Caco-2 (cell line): ENCODE data around the genes ALOX5, GDF10 and MAPK8.

DNA sequence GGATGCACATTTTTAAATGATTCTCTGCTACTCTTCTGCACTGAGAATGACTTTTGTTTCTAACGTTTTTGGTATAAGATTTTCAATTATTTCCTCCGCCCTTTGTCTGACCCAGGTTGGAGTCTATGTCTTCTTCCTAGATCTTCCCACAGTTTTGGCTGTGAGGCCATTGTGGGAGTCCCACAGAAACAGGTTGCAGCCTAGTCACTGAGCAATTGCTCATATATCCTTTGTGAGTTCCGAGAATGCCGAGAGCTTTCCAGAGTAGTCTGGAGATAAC, 167.9 kb upstream of the ZNF32 start:
- PRO-cap: no peak
- RRBS: no CpG with 5 or more reads among the region's 4 CpGs

DNA sequence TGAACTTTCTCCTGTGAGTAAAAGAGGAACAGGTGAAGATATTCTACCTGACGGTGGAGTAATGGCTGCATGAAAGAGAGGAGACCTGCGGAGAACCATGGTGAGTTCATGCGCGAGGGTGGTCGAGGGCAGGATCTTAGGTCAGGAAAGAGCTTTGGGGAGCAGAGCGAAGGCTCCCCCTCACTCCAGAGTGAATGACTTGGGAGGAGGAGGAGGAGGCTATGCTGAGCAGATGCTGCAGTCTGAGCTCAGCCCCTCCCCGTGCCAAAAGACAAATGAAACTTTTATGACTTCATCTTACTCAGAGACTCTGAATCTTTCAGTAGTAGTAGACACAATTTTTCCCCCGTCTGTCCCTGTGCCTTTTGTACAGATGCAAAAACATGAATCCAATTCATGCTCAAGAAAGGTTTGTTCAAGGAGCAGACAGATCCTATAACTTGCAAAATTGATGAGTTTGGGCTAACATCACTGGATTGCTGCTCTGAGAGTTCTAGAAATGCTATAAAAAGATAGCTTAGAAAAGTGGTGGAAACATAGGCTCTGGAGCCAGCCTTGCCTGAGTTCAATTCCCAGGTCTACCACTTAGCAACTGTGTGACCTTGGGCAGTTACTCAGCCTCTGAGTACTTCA, 173.9 kb upstream of the ZNF32 start:
- PRO-cap: no peak
- RRBS: no CpG with 5 or more reads among the region's 8 CpGs

- PRO-cap: no peak
- RRBS: no CpG with 5 or more reads among the region's 7 CpGs
Observed at GRCh38 chr10:43859114-43859572, 210.5 kb upstream of the ZNF32 start.

GRCh38 chr10:44863931-44864525, 47.1 kb upstream of the TMEM72 start:
- PRO-cap: unidirectional peak, plus-strand start at chr10:44864289; unidirectional peak, plus-strand start at chr10:44864332
- RRBS: no CpG with 5 or more reads among the region's 18 CpGs

DNA sequence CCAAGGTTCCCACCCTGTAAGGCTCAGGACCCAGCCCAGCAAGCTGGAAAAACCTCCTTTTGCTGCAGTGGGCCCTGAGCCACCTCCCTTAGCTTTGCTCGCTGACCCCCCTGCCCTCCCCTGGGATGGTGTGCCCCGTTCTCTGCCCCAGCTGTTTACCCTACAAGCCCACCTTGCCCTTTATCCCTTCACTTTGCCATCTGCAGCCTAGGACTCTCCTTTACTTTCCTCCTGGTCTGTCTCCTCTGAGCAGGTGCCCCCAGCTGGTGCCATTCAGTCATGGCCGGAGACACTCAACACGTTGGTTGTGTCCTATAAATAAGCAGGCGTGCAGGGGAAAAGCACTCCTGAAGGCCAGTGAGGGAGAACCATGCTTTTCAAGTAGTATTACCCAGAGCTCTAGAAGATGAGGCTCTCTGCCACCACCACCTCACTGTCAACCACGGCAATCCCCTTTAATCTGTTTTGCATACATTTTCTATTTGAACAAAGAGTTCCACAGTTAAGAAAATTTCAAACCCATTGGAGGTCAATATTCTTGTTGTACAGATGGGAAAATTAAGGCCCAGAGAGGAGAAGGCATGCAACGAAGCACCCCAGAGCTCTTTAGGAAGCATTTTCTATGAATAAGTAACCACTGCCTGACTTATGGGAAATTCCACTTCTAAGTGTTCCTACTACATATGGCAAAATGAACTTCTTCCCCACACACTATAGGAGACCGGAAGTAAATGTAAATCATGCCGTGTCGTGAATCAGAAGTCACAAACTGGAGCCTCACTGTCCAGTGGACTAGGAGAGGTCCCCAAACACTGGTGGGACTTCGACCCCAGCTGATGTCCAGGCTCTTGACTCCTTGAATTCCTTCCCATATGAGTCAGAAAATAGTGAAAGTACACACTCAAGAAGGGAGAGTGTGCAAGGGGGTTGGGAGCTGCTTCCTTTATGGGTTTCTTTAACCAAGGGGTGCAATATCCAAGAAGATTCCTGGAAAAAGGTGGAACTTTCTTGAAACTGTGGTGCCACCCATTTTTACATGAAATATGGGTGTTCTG, 6.3 kb downstream of the RASSF4 start:
- PRO-cap: bidirectional peak, plus-strand start at position 898 of the sequence, minus-strand start at position 771 of the sequence
- RRBS: no CpG with 5 or more reads among the region's 11 CpGs

DNA sequence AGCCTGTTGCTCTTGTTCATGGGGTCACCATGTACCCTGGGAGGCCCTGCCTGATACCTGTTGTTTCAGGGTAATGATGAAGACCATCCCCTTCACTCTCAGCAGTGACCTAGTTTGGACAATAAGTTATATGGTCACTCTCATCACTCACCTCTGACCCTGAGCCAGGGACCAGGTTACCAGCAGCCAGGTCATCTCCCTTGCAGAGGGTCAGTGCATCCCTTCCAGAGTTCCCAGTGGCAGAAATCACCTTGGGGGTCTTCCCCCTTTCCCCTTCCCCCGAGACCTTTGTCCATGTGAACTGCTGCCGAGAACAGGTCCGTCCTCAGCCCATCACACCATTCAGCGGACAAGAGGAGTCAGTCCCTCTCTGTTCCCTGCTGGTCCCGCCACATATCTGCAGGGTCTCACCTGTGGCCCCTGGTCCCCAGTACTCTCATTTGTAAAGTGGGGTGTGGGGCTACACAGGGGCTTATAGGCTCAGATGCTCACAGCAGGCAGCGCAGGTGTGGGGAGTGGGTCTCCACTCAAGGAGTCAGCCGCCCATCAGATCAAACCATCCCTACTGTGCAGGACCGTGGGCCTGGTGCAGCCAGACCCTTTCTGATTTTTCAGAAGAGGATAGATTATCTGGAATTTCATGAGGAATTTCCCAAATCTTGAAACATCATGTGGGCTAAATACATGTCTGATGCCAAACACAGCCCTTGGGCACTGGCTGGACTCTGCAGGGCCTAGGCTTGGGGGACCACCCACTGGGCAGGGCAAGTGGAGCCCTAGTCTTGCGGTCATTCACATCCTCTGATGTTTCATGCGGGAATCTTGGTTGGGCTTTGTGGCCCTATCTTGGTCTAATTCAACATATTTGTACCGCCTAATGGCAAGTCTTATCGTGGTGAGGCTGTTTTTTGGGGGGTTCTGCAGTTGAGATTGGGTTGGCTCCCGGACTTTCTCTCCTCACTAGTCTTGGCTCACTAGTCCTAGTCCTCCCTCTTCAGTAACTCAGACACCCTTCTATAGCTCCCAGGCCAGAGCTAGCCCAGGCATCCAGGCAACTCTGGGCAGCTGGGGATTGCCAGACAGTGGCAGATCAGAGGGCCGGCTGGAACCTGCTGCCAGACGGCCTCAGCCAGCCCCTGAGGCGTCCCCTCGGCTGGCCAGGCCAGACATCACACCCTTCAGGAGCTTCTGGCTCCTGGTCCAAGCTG, 6.4 kb downstream of the DEPP1 start:
- PRO-cap: no peak
- RRBS: no CpG with 5 or more reads among the region's 17 CpGs

- PRO-cap: bidirectional peak, plus-strand start at chr10:44994401, minus-strand start at chr10:44994166
- RRBS: no CpG with 5 or more reads among the region's 3 CpGs
Observed at GRCh38 chr10:44994020-44994253, 6.8 kb upstream of the ZNF22 start.

DNA sequence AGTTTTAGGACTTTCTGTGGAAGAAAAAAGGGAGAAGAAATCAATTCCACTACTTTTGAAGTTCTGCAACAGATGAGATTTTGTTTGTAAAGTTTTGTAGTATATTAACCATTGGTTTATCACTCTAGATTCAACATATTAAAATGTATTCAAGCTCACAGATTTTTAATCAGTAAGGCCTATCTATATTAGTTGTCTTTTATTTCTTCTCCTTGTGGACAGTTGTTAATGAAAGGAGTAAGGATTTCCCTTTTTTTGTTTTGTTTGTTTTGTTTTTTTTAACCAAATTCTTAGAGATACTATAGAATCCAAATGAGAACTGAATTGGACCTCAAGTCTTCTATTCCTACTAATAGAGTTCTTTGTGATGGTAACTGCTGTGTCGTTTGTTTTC, 3.7 kb downstream of the ZNF22 start:
- PRO-cap: no peak
- RRBS: no CpG with 5 or more reads among the region's 1 CpG

DNA sequence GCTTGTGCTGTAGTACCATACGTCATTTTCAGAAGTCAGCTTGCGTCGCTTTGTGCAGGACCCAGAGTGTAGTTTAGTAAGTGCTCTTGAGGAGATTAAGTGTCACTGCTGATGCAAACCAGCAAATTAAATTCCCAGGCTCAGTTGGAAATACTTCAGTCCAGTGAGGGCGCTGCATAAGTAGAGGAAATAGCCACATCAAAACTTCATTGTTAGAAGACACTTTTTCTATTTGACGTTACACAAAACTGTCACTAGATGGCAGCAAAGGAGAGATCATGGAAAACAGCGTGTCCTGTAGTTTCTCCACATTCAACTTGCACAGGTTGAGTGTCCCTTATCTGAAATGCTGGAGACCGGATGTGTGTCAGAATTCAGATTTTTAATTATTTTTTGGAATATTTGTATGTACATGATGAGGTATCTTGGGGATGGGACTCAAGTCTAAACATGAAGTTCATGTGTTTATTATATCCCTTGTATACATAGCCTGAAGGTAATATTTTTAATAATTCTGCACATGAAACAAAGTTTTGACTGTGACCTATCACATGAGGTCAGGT, 7.9 kb downstream of the ZNF22 start:
- PRO-cap: no peak
- RRBS: no CpG with 5 or more reads among the region's 7 CpGs

- PRO-cap: no peak
- RRBS: 6% methylated on average over 18 of the region's 79 CpGs
Observed at GRCh38 chr10:45373502-45374468, at the start of gene ALOX5. ALOX5 (plus strand) TSS chr10:45374216.

DNA sequence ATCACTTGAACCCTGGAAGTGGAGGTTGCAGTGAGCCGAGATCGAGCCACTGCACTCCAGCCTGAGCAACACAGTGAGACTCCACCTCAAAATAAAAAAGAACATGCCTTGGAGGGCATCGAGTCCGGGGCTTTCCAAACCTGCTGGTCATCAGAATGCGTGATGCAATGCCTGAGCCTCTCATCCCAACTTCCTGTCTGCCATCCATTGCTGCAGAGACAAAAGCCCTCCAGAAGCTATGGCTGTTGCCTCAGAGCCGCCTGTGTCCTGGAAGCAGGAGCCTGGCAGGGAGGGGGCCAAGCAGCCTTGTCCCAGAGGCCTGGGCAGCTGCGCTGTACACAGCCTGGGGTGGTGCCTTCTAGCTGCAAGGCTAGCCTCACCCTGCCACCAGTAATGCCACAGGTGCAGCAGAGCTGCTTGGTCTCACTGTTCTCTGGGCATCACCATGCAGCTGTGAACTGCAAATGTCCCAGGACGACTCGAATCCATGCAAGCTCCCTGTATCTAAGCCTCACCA, 6.9 kb downstream of the ALOX5 start:
- PRO-cap: no peak
- RRBS: no CpG with 5 or more reads among the region's 9 CpGs

DNA sequence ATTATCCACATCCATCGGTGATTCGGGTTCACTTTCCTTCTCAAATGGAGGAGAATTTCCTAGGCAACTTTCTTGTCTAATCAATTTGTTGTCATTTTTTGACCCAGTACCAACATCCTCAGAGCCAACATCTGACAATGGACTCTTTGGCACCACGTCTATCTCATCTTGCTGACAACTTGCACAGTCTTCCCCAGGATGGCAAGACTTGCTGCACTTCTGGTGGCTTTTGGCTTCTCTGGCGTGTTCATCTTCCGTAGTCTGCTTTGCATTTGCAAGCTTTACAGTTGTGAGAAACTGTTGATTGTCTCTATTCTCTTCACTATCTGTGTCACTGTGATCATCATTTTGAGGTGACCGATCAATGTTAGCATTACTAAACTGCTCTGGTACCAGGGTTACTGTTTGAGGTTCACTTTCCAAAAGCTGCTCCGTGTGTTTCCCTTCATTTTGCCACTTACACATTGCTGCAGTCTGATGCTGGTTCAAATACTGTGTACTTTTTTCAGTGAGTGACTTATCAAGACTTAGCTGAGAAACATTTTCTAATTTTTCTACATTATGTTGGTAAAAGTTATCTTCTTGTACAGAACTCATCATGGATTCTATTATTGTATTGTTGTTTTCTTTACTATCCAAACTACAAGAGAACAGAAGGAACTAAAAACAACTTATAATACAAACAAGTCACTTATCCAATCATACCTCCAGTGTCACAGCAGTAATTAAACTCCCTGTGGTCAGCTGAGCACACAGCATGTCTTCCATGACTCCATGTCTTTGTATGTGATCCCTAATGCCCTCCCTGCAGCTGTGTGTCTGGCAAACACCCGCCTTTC, 7.8 kb upstream of the TIMM23 start:
- PRO-cap: no peak
- RRBS: no CpG with 5 or more reads among the region's 8 CpGs

DNA sequence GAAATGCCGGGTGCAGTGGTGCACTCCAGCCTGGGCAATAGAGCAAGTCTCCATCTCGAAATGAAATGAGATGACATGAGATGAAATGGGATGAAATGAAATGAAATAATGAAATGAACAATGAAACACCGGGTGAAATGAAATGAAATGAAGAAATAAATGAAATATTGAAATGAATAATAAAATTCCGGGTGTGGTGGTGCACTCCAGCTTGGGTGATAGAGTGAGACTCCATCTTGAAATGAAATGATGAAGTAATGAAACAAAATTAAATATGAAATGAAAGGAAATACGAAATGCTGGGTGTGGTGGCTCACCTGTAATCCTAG, 21.4 kb downstream of the TIMM23 start:
- PRO-cap: no peak
- RRBS: no CpG with 5 or more reads among the region's 5 CpGs

DNA sequence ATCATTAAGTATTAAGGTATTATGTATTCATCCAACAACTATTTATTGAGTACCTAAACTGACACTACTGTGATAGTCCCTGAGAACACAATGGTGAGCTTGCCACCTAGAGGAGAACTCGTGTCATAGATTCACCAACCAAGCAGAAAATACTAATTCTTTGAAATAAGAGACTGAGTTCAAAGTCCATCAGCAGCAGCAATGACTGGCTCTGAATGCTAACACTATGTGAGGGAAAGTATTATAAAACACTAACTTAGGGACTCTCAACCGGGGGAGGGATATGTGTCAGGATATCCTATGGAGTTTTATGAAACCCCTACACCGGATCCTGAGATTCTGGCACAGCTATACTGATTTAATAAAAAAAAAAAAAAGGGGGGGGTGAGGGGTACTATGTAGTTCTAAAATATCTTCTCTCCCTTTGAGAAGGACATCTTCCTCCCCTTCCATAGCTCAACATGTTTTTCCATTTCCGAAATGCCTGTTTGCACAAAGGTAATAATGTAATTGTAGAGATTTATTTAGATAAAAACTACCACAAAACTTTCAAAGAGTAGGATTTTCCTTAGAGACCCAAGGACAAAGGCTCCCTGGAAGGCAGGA, 1.6 kb downstream of the NCOA4 start:
- PRO-cap: no peak
- RRBS: no CpG with 5 or more reads among the region's 4 CpGs

DNA sequence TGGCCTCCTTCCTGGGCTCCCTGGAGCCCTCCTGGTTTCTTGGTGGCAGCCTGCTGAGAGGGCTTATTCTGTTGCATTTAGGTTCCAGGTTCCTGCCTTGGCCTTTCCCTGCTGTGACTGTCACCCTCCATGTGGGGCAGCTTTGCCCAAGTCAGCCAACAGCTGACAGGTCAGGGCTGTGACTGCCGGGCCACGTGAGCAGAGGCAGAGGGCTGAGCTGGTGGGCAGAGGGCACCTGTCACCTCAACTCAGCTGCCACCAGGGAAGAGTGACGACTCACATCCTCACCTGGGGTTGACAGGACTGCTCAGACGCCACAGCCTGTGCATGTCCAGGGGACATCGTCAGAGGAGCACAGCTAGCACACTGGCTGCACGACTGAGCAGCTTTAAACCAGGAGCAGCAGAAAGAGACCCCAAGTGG, 45.4 kb upstream of the MSMB start:
- PRO-cap: no peak
- RRBS: no CpG with 5 or more reads among the region's 6 CpGs

DNA sequence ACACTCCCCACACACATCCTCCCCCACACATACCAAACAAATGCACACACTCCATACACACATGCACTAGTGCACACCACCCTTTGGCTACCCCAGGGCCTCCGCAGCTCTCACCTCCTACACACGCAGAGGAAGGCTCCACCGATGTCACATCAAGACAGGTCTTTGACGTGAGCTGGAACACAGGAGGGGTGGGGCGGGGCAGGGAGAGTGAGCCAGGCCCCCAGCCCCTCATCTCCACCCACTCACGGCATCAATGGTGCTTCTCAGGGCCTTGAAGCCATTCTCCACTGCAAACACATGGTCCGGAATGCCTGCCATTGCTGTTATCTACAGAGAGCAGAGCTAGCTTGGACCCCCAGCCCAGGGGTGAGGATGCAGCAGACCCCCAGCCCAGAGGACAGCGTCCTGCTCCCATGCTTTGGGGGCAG, 47.9 kb upstream of the MSMB start:
- PRO-cap: no peak
- RRBS: no CpG with 5 or more reads among the region's 8 CpGs

DNA sequence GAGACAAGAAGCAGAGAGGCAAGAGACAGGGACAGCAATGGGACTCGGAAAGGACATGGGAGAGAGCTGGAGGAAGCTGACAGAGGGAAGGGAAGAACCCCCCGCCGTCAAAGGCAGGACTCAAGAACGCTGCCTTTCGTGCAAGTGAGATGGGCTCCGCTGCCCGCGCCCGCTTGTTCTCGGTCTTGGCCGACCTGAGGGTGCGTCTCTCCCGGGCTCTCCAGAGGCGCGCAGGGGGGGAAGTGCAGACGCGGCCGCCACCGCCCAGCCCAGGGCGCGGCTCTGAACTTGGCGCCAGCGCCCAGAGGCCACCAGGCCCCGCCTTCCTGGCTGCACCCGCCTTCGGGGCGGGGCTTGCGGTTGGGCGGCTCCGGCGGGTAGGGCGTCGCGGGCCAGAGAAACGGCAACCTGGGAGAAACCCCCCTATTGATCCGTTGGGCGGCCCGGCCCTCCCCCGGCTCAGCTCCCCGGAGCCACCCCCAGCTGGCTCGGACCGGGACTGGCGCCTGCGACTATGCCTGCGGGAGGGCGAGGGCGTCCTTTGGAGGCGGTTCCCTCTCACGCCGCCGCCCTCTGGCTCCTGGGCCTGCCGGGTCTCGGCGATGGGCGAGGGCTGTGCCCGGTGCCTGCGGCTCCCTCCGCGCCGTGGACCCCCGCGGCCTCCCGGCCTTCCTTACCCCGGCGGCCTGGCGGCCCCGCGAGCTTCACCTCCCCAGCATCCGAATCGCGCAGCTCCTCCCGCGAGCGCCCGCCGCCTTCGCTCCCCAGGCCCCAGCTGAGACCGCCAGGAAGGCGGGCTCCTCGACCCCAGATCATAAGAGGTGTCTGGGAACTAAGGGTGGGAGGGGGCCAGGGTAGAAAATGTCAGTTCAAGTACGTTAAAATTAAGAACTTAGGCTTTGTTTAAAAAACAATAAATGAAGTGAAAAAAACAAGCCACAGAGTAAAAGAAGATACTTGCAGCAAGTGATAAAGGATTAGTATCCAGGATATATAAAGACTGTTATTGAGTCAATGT, 2.1 kb upstream of the ANTXRL start:
- PRO-cap: bidirectional peak, plus-strand start at position 382 of the sequence, minus-strand start at position 284 of the sequence
- RRBS: no CpG with 5 or more reads among the region's 81 CpGs

- PRO-cap: no peak
- RRBS: no CpG with 5 or more reads among the region's 5 CpGs
Observed at GRCh38 chr10:46285948-46286571, 737 bp upstream of the ANTXRL start.

GRCh38 chr10:47299939-47300979, at the start of gene GDF10:
GDF10 (plus strand) TSS chr10:47300197.
- PRO-cap: no peak
- RRBS: no CpG with 5 or more reads among the region's 117 CpGs

GRCh38 chr10:48306138-48307255, at the start of gene MAPK8:
MAPK8 (plus strand) TSS chr10:48306677.
- PRO-cap: bidirectional peak, plus-strand start at chr10:48306680, minus-strand start at chr10:48306353; bidirectional peak, plus-strand start at chr10:48307005, minus-strand start at chr10:48306936; bidirectional peak, plus-strand start at chr10:48307317, minus-strand start at chr10:48307064
- RRBS: 5% methylated on average over 37 of the region's 139 CpGs